ENCODE measurements around the genes ANAPC7, NAA25 and DDX54.

- PRO-cap: no peak
- RAMPAGE, long total RNA, 3 experiments: no peak in any of the 3 experiments
Measured at GRCh38 chr12:110297781-110298049, 16.7 kb downstream of the ATP2A2 start.

DNA sequence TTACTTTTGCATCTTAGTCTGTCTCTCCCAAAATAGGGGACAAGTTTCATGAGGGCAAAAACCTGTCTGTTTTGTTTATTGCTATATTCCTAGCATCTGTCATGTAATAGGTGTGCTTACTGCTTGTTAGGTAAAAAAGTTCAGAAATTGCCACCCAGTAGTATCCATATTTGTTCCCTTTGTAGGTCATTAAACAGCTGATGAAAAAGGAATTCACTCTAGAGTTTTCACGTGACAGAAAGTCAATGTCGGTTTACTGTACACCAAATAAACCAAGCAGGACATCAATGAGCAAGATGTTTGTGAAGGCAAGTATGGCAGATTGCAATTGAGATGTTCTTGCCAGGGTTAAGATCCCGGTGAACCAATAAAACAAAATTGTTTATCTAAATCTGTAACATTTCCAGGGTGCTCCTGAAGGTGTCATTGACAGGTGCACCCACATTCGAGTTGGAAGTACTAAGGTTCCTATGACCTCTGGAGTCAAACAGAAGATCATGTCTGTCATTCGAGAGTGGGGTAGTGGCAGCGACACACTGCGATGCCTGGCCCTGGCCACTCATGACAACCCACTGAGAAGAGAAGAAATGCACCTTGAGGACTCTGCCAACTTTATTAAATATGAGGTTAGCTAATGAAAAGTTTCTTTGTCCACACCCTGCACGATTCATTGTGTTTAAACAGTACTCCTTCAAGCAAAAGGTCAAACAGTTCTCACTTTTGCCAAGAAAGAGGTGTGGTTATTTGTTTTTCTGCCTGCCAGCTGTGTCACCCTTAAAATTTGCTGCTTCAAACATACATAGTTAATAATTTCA lies 58.3 kb downstream of the ATP2A2 start:
- PRO-cap: no peak
- RAMPAGE, long total RNA, 3 experiments: no peak in any of the 3 experiments

DNA sequence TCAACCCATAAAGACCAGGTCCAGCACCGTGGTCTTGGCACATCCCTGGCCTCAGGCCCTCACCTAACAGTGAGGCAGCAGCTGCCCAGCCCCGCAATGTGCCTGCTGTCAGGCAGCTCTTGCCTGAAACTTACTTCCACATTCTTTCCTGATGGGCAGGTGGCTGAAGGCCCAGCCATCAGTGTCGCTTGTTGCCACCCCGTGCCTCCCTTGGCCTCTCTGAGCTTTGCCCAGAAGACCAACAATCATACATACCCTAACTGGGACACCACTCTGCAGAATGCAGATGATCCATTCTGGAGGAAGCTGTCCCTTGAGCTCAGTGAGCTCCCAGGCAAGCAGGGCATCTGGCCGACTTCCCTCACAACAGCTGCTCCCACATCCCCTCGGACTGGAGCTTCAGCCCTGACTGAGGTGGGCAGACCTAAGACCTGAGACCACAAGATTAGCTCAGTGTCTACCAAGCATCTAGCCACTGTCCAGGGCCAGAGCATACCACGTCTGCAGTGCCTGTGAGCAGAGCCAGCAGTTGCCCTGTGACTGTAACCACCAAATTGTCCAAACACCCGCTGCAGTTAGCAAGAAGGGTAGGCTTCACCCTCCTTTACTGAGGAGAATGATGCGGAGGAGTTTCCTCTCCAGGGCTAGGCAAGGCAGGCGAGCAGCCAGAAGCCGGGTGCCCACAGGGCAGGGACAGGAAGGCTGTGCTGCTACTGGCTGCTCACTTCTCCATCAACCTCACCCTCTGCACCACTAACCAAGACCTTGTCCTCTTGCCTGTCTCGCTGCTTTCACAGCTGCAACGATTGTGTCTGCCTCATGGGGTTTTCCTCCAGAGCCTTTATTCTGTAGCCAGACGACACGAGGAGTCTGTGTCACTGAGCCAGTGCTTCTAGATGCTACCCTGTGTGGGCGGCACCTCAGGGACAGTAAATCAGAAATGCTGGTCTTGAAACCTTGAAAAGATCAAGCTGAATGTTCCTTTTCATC lies 54.0 kb downstream of the ANAPC7 start:
- PRO-cap: no peak
- RAMPAGE, long total RNA, 3 experiments: no peak in any of the 3 experiments

GRCh38 chr12:110353178-110353748 lies 50.2 kb downstream of the ANAPC7 start:
- PRO-cap: no peak
- RAMPAGE, long total RNA, 3 experiments: no peak in any of the 3 experiments

GRCh38 chr12:110403087-110404390 lies at the start of gene ANAPC7:
Gene ANAPC7 (minus strand): TSS chr12:110403708.
- PRO-cap: unidirectional peak, minus-strand start at chr12:110403707
- RAMPAGE, long total RNA, 3 experiments: start-site peak on the minus strand in 1 of 3 experiments, at chr12:110403677-110403703 at its widest, 63 reads per replicate

GRCh38 chr12:110543396-110544137 lies 39.6 kb downstream of the PPTC7 start:
- PRO-cap: bidirectional peak, plus-strand start at chr12:110543801, minus-strand start at chr12:110543605
- RAMPAGE, long total RNA, 3 experiments: no peak in any of the 3 experiments

GRCh38 chr12:110894297-110894814 lies 26.0 kb downstream of the MYL2 start:
- PRO-cap: no peak
- RAMPAGE, long total RNA, 3 experiments: no peak in any of the 3 experiments

GRCh38 chr12:110908929-110909305 lies 11.5 kb downstream of the MYL2 start:
- PRO-cap: no peak
- RAMPAGE, long total RNA, 3 experiments: no peak in any of the 3 experiments

- PRO-cap: bidirectional peak, plus-strand start at chr12:111315309, minus-strand start at chr12:111315087
- RAMPAGE, long total RNA, 3 experiments: no peak in any of the 3 experiments
Measured at GRCh38 chr12:111314835-111315414, 54.0 kb downstream of the PHETA1 start.

DNA sequence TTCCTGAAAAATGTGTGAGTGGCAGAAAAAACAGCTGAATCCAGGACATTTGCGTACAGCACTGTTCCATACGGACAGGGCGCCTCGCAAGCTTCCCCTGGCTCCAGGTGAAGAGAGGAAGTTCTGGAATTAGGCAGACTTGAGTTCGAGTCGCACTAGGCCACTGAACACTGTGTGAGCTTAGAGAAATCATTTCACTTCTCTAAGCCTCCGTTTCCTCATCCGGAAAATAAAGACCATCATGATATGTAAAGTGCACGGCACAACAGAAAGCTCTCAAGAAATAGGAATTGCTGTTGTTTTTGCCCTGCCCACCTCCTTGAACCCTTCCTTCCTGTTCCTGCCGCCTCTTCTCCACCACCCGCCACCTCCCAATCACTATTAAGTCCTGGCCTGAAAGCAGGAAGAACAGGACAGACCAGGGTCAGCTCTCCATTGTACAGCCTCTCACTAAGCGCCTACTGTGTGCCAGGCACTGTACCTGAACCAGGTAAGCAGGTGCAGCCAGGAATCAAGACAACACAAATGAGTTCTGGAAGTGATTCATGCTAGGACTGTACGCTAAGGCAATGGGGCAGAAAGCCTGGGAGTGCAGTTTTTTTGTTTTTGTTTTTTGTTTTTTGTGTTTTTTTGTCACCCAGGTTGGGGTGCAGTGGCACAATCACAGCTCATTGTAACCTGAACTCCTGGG lies 828 bp upstream of the PHETA1 start:
- PRO-cap: no peak
- RAMPAGE, long total RNA, 3 experiments: no peak in any of the 3 experiments

- PRO-cap: no peak
- RAMPAGE, long total RNA, 3 experiments: no peak in any of the 3 experiments
Measured at GRCh38 chr12:111409869-111410991, 4.5 kb downstream of the SH2B3 start.

DNA sequence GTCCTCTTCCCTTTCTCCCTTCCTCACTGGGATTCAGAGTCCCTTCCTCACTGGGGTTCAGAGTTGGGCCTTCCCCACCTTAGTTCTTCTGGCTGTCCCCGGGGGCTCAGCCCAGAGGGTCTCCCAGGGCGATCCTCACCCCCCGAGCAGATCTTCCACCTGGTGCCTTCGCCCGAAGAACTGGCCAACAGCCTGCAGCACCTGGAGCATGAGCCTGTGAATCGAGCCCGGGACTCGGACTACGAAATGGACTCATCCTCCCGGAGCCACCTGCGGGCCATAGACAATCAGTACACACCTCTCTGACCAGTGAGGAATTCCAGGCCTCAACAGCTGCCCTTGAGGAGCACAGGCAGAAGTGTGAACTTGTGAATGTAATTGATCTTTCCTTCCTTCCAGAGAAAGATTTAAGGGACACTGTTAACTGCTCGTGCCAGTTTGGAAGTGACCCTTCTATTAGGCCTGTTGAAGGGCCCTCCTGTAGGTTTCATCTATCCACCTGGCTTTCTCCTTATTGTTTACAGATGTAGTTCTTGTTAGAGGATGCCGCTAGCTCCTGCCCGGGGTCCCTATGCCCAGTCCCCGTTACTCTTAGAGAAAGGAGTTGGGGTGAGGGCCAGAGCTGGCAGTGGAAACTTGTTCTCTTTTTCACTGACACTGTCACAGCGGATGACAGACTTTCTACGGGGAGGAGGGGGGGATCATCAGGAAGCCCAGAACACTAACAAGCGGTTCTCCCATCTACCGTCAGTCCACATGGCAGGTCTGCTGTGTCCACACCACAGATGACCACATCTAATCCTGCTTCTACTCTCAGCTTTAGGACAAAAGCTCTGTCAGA lies 42.5 kb downstream of the SH2B3 start:
- PRO-cap: no peak
- RAMPAGE, long total RNA, 3 experiments: no peak in any of the 3 experiments

GRCh38 chr12:111885651-111886119 lies 43.7 kb downstream of the MAPKAPK5 start:
- PRO-cap: no peak
- RAMPAGE, long total RNA, 3 experiments: no peak in any of the 3 experiments

- PRO-cap: no peak
- RAMPAGE, long total RNA, 3 experiments: no peak in any of the 3 experiments
Measured at GRCh38 chr12:112045813-112046633, 32.8 kb downstream of the ERP29 start.

DNA sequence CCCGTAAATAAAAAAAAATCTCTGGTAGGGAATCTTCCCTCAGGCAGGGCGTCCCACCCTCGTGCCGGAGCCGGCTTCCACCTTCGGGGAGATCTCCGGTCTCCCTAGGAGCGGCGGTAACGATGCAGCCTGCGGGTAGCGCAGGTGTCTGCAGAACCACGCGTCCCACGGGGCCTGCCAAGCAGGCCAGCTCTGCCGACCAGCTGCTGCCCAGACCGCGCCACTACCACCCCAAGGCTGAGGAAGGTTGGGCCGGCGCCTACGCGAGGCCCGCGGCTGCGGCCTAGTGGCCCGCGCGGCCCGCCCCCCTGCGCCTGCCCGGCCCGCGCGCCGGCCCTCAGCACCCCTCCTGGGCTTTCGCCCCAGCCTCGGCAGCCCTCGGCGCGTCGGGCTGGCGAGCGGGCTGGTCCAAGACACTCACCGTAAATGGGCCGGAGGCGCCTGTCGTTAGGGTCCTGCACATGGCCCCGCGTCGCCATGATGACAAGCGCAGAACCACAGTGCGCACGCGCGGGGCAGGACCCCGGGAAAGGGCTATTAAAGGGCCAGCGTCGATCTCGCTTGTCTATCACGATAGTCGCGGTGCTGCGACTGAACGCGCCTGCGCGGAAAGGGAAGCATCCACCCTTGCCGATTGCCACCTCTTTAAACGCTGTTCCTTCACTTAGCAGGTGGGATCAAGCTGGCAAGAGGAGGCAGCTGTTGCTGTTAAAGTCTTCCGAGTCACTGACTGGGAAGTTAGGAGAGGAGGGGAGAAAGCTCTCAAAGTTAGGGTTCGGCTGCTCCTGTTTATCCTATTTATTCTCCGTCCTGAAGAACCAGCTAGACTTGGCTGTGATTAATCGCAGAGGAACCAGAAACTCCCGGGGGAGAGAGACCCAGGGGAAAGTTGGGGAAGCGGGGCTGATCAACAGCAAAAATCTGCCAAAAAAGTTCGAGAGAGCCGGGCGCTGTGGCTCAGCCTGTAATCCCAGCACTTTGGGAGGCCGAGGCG lies at the start of gene NAA25:
TSS of gene NAA25 (minus strand) at position 489 of the 994 bp plus-strand sequence.
- PRO-cap: bidirectional peak, plus-strand start at position 568 of the sequence, minus-strand start at position 502 of the sequence
- RAMPAGE, long total RNA, 3 experiments: start-site peak on the minus strand in 3 of 3 experiments, centred at positions 481 to 493 of the sequence, 47 to 794 reads per replicate

DNA sequence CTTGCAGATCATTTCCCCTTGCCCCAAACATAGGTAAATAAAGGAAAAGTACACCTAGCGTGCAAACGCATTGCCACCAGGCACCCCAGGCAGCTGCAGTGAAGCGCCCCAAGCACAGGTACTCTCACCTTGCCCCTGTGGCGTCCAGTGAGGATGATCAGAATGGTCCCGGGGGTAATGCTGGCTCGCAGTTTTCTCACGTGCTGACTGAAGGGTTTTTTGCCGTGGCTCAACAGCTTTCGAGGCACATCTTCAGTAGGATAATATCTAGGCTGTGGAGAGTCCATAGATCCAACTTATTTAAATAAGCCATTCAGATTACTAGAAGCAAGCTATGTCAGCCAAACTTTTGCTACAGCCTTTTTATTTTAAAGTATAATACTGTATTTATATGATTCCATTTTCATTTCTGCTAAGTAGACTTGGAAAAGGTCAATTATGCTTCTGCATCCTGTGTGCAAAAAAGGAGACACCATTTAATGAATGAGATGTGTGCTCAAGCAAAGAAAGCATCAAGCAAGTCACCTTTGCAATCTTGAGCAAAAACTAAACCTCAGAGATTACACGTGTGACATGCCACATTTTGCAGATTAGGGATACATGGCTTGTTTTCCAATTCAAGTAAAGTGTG lies 2.7 kb downstream of the RPL6 start:
- PRO-cap: no peak
- RAMPAGE, long total RNA, 3 experiments: no peak in any of the 3 experiments

DNA sequence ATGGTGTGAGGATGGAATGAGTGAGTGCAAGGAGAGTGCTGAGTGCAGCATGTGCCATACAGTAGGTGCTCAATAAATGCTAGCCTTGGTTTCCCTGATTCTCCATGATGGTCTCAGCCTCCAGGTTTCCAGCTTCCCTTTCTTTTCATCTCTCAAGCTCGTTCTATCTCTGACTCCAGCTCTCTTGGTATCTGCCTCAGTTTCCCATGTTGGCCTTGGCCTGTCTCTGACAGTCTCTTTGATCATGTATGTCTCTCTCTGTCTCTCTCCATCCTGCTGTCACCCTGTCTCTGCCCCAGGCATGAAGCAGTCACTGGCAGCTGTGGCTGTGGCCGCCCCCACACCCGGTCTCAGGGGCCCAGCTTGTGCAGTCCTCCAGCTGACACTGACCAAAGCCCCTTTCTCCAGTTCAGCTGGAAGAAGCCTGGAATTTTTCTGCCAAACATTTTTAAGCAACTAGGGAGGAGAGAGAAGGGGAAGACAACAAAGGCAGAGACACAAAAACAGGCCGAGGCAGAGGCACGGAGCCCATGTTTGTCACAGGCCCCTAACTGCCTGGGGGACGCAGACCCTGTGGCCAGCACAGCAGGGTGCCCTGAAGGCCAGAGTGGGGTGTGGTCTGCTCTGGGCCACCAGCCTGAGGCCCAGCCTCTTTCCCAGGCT lies 14.5 kb downstream of the DTX1 start:
- PRO-cap: no peak
- RAMPAGE, long total RNA, 3 experiments: no peak in any of the 3 experiments

DNA sequence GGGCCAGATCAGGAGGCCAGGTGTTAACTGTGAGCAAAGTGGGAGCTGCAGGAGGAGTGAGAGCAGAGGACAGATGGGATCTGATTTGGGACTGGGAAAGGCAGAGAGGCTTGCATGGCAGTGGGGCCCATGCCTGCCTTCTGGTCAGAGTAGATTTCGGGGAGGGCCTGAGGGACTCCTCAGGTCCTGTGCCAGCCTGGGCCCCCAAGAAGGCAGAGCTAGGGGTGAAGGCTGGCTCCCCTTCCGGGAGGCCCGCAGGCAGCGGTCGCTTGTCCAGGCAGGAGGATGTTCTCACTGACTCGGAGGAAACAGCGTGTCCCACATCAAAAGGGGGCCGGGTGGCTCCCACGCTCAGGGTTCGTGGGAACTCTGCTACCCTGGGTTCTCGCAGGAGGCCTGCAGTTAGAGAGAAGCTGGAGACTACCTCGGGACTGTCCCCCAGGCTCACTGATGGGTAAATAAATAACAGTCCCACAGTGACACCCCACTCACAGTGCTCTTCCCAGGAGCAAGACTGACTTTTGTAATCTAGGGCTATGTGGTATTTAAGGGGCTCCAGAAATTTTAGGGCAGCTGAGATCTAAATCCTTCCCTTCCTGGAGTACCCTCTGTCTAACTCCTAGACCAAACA lies 32.9 kb downstream of the DTX1 start:
- PRO-cap: no peak
- RAMPAGE, long total RNA, 3 experiments: no peak in any of the 3 experiments

GRCh38 chr12:113185196-113185881 lies at the start of gene DDX54:
Gene DDX54 (minus strand): TSS chr12:113185478.
- PRO-cap: bidirectional peak, plus-strand start at chr12:113185560, minus-strand start at chr12:113185465
- RAMPAGE, long total RNA, 3 experiments: start-site peak on the plus strand in 1 of 3 experiments, at chr12:113185549-113185769 at its widest, 35 to 50 reads per replicate; start-site peak on the minus strand in 3 of 3 experiments, at chr12:113185436-113185471 at its widest, 296 to 561 reads per replicate

DNA sequence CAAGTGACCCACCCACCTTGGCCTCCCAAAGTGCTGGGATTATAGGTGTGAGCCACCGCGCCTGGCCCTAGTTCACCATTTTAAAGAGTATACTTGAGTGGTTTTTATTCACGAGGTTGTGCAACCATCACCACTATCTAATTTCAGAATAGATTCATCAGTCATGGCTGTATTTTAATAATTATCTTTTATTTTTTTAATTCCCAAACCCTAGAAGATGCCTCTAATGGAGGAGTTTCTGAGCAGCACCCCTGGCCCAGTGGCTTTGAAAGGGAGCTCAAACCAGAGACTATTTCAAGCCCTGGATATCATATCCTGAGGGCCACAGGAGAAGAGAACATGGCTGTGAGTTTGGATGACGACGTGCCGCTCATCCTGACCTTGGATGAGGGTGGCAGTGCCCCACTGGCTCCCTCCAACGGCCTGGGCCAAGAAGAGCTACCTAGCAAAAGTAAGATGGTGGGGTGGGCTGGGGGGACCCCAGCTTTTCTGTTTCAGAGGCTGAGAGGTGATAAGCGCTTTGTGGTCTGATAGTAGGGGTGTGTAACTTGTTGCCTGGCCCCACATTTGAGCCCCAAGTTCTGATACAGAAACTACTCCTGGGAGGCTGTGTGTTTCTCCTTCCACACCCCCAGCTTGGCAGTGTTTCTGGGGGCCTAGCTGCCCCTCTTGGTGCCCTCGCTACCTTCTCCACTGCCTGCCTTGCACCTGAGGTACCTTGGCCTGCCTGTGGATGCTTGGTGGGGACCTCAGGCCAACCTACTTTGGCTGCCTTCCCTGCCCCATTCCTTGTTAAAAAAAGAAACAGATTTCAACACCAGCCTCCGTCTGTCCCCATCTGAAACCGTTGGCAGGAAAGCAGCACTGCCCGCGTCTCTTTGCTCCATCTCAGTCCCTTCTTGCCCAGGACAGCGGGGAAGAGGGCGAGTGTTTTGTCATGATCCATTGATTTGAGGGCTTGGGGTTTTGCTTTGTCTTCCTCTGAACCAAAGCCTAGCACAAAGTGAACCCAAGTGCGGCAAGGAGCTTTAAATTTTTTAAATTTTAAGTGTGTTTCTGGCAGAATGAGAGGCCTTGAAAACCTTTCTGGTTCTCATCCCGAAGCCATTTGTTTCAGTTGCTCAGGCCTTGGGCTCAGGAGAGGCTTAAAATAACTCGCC lies 5.6 kb downstream of the TPCN1 start:
- PRO-cap: bidirectional peak, plus-strand start at position 864 of the sequence, minus-strand start at position 770 of the sequence
- RAMPAGE, long total RNA, 3 experiments: no peak in any of the 3 experiments

Measured in gastrocnemius medialis (tissue), 3 donors.